Metastatic Breast Carcinoma in the Ovary (tissue), 3 donors: ENCODE measurements around the gene ADGRL2.

DNA sequence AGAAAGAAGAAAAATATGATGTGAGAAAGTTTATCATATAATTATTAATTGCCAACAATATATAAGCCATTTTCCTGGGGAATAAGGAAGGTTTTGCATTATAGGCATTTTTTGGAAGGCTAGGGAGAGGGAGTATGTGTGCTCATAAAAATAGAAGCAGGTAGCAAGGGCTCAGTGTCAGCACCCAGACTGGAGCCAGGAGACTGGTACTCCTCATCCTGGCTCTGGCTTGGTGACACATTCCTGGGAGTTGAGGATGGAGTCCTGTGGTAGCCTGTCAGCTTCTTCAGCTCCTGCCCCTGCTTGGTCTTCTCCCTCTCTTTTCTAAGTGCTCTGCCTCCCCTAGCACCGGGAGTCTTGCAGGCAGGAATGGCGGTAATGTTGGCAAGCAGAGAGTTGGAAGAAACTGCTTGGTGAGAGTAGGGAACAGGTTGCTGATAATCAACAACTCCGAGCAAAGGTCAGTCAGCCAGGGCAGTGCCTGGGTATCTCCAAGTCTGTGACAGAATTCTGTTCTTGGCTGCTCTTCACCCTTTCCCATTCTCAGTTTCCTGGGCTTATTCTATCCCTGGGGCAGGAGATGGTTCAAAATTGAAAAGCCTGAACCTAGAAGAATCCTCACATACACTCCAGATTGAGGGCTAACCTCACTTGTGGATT lies 23.0 kb downstream of the GIPC2 start:
- PRO-cap, 3 experiments: no peak in any of the 3 experiments

GRCh38 chr1:78223233-78223958 lies 177.6 kb downstream of the GIPC2 start:
- PRO-cap, 3 experiments: no peak in any of the 3 experiments

GRCh38 chr1:78650179-78650789 lies 653 bp downstream of the IFI44 start:
- PRO-cap, 3 experiments: no peak in any of the 3 experiments

- PRO-cap, 3 experiments: no peak in any of the 3 experiments
These were observed 252.7 kb upstream of the ADGRL4 start for GRCh38 chr1:79259251-79259682.

DNA sequence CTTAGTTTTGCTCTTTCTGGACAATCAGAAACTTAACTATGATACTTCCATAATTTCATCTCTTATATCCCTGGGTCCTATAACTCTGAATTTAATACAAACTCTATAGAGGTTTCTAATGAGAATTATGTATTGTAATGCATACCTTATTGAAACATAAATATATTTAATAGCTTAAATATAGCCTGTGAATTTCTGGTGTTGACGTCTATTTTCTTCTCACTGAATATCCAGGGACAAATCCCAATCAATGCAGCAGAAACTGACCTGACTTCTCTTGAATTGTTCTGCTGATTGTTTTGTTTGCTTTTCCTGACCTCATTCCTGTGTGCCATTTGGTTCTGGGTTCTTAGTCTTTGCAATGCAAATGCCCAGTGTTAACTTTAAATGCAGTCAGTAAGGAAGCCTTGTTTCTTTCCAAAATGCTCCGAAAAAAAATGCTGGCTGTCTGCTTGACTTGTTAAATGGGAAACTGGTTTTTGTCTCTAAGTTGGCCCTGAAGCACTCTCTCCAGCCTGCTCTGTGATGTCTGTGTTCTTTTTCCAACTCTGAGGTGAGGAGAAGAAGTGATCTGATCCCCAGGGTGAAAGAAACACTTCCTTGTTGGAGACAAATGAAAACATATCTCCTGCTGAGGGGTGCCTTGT lies 256.1 kb upstream of the ADGRL4 start:
- PRO-cap, 3 experiments: no peak in any of the 3 experiments

DNA sequence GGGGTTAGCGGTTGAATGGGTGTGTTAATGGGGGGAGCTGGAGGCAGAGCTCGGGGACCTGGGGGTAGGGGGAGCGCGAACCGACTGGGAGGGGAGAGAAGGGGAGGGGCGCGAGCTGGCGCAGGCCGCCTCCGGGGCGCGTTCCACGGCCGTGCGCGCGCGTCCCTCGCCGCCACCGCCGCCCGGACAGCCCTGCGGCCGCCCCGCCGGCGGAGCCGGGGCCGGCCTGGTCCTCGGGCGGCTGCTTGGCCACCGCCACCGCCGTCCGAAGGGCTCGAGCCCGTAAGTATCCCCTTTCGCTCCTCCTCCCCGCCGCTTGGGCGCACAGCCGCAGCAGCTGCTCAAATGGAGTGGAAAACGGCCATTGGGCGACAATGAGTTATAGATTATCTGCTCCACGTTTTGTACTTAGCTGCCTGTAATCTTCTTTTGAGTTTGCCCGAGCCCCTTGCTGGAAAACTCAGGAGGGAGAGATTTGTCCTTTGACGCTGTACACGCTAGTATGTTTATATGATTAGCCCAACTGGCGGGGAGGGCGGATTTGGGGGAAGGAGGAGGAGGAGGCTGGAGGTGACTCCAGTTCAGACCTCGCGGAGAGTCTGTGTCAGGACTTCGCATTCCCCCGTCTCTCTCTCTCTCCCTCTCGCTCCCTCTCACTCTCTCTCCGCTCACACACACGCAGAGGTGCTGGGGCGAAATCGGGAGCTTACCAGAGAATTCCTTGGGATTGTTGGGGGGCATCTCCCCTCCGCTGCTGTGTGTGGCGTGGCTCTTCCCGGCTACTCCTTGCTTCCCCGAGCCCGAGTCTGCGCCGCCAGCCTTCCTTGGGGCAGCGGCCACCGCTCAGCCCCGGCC lies at the start of gene ADGRL2:
ADGRL2 (plus strand) TSS at position 148 of the 855 bp plus-strand sequence.
- PRO-cap, 3 experiments: peak in 3 of 3 experiments; most common plus-strand start position 175 of the sequence (in 1); most common minus-strand start position 358 of the sequence (in 2)

- PRO-cap, 3 experiments: no peak in any of the 3 experiments
These were observed 190.0 kb downstream of the ADGRL2 start for GRCh38 chr1:81990715-81991250.

DNA sequence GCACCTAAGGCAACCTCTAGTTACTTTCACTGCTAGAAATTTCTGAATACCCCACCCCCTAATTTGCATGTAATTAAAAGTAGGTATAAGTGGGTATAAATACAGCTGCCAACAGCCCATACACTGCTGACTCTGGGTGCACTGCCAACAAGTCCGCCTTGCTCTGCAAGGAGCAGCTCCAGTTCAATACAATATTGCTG lies 981.8 kb downstream of the ADGRL2 start:
- PRO-cap, 3 experiments: no peak in any of the 3 experiments

DNA sequence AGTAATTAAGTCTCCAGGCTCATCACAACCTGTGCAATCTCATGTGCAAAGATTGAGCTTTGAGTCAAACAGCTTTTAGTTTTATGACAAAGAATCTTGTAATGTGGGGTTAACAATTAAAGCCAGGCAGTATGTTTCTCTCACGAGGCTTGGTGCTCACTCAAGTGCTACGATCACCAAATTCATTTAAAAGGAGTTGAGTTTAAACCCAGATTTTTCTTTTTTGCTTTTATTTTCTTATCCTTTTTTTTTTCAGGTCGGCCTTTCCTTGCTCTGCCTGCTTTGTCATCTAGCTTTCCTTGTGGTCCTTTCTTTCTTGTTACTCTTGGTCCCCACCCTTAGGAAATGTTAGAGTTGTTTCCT lies 1037.1 kb downstream of the ADGRL2 start:
- PRO-cap, 3 experiments: no peak in any of the 3 experiments

DNA sequence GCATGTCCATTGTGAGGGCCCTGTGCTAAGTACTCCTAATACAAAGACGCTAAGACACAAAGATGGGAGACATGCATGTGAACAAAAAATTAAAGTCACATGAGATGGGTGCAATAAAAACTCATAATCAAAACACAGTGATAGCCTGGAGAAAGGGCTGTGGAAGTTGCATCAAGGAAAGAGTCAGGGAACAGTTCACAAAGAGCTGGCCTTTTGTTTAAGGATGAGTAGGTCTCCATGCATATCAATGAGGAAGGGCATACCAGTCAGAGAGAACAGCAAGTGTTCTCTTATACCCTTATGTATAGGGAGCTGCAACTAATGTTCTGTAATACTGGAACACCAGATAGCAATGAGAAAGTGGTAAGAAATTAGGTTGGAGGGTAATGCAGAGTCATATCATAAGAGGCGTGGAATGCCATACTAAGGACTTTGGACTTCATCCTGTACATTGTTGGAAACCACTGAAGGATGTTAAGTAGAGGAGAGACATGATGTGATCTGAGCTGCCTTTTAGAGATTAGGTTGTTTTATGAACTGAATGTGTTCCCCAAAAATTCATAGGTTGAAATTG lies 46.8 kb upstream of the SAMD13 start:
- PRO-cap, 3 experiments: no peak in any of the 3 experiments

- PRO-cap, 3 experiments: peak in 1 of 3 experiments; most common plus-strand start chr1:84408160 (in 1); most common minus-strand start chr1:84408039 (in 1)
These were observed 9.7 kb downstream of the DNASE2B start for GRCh38 chr1:84407732-84408724.

DNA sequence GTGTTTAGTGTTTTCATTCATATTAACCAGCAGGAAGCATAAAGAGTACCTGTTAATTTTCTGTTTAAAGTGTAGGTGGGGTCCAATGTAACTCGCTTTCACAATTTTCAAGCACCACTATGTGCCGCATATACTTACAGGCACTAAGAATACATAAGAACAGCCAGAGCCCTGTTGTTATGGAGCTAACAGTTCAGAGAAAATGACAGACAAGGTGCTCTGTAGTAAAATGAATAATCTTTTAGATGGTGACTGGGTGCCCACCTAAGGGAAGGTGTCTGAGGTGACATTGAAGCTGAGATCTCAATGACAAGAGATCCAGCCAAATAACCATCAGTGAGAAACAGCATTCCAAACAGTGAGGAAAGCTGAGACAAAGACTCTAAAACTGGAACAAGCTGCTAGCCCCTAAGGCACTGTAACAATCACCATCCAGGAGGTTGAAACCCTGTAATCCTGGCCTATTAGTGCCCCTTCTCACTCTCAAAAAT lies 2.5 kb upstream of the SPATA1 start:
- PRO-cap, 3 experiments: no peak in any of the 3 experiments

DNA sequence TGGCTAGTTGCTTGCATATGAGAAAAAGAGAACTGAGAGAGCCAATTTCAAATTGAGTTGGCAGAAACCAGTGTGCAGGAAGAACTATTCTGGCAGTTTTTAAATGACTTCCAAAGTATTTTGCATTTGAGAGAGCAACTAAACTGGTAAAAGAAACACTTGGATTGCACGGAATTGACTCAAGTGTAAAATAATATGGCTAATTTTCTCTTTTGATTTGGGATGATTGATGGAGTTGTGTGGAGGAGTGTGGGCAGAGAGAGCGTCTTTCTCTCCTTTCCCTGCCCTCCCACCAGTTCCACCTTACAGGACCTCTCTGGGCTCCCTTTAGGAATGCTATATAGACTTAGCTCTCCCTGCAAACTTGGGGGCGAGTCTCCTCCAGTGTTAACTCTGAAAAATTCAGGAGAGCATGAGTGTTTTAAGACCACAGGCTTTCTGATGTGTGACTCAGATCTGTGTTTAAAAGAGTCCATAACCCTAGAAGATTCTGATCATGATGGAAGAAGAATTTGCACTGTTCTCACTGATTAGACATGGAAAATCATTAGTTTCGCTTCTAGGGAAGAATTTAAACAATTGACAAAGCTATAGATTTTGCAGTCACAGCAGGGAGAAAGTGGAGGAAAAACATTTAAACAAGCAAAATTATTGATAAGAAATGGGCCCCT lies 24.8 kb upstream of the CTBS start:
- PRO-cap, 3 experiments: no peak in any of the 3 experiments

DNA sequence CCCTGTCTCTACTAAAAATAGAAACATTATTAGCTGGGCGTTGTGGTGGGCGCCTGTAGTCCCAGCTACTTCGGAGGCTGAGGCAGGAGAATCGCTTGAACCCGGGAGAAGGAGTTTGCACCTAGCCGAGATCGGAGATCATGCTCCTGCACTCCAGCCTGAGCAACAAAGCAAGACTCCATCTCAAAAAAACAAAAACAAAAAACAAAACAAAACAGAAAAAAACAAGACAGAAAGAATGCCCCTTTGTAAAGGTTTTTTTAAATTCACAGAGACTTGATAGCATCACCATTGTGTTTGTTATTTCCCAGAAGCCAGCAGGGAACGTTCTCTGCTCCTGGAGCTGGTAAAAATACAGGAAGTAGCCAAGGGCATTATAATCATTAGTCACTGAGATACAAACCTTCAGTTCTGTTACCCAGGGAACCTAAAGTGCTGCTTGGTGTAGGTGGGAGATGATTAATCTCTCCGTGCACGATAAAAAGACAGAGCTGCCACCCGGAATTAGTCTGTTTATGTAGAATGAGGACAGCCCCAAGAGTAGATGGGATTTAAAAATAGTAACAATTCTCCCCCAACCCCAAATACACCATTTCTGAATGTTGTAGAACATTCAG lies 45.0 kb upstream of the CTBS start:
- PRO-cap, 3 experiments: peak in 1 of 3 experiments; most common plus-strand start position 408 of the sequence (in 1); most common minus-strand start position 354 of the sequence (in 1)

GRCh38 chr1:84632703-84633098 lies 57.6 kb downstream of the SSX2IP start:
- PRO-cap, 3 experiments: peak in 1 of 3 experiments; most common minus-strand start chr1:84632945 (in 1)

DNA sequence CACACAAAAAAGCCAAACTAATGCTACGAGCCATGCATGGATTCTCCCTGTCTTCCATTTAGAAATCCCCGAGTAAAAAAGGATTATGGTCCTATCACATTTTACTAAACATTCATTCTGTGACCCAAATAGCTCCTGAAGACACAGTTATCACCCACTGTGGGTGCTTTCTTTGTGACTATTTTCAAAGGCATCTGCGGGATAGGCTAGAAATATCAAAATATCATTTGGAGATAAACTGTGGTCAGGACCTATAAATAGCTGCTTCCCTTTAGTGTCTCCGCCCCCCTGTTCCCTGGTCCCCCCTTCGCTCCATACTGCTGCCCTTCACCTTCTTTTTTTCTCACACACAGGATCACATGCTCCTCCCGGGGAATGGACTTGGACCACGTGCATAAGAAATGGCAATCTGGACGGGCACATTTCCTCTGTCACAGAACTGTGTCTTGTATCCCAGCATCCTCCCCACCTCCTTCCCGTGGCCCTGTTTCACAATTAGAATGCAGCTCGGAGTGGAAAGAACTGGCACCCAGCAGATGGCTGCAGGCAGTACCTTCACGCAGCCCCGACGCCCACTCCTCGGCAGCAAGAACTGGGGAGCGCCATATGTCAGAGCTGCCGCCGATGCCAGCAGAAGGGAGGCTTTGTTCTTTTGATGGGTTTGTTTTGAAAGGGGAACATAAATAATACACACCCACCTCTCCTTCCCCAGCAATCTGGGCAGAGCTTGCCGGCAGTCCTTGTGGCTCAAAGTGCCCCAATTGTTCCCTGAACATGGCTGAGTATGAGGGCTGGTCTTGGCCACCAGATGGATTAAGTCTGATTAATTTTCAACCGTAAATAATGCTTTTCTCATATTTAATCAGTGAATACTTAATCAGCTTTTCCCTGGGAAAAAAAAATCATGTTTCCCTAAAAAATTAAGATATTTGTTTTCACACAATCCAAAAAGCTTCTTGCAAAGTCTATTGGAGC lies 68.9 kb upstream of the SSX2IP start:
- PRO-cap, 3 experiments: peak in 2 of 3 experiments; most common plus-strand start position 400 of the sequence (in 1)

GRCh38 chr1:84774586-84775192 lies 84.4 kb upstream of the SSX2IP start:
- PRO-cap, 3 experiments: no peak in any of the 3 experiments

GRCh38 chr1:84854133-84854795 lies 38.7 kb downstream of the LPAR3 start:
- PRO-cap, 3 experiments: no peak in any of the 3 experiments

- PRO-cap, 3 experiments: no peak in any of the 3 experiments
These were observed 1.3 kb downstream of the MCOLN2 start for GRCh38 chr1:84995529-84996159.

DNA sequence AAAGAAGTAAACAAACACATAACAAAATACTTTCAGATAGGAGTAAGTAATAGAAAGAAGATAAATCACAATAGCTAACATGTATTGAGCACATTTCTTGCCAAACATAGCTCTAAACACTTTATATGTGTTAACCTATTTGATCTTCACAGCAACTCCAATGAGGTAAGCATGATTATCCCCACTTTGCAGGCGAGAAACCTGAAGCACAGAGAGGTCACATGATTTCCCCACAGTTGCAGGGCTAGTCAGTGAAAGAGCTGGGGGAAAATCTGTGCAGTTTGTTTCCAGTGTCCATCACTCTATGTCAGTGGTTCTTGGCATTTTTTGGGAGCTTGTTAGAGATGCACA lies 21.1 kb downstream of the MCOLN3 start:
- PRO-cap, 3 experiments: no peak in any of the 3 experiments